Mesangial cell (primary cell): Measurements from ENCODE around the gene BTBD7.

DNA sequence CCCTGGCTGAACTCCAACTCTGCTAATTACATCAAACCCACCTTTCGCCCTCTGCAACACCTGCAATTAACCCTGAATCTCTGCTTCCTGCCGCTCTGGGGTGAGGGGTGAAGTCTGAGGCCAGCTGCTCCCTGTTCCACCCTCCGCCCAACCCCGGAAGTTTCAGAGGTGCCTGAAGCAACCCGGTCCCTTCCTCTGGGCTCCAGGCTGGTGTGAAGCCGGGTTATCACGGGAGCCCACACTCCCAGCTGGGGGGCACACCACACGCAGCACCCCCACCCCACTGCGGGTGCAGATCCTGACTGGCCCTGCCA, 20.1 kb downstream of the CCDC88C start:
- RAMPAGE, long total RNA = no peak

DNA sequence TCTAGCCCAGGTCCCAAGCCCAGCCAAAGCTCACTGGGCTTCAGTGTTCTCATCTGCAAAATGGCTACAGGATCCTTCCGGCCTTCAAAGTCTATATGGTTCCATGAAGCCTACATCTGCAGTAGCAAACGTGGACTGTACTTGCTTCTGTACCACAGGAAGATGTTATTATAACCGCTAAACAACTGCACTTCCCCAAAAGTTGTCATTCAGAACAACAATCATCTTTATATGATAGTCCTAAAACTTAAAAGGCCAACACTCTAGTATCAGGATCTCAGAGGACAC, 6.4 kb downstream of the CCDC88C start:
- RAMPAGE, long total RNA = no peak

DNA sequence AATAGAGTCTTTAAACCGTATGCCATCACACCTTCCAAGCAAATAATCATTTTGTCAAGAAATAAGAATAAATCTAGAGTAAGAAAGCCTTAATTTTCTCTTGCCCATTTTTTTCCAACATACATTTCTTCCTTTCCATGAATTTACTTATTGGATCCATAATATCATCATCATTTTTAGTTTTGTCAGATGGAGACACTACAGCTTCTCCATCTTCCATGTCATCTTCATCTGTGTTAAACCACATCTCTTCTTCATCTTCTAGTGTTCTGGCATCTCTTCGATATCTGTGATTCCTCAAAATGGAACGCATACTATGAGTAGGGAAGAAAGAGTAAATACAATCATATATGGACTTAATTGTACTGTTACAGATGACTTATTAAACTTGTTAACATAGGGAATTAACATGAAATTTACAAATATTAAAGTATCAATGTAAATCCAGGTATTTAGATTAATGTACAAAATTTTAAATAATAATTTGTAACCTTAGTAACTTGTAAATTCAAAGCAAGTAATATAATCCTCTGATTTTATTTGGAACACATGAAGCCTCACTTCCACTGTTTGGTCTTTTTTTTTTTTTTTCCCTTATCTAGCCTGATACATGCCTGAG, 44.4 kb upstream of the CCDC88C start:
- RAMPAGE, long total RNA = no peak

- RAMPAGE, long total RNA = no peak
Measured at GRCh38 chr14:91509484-91509784, 676 bp downstream of the PPP4R3A start.

DNA sequence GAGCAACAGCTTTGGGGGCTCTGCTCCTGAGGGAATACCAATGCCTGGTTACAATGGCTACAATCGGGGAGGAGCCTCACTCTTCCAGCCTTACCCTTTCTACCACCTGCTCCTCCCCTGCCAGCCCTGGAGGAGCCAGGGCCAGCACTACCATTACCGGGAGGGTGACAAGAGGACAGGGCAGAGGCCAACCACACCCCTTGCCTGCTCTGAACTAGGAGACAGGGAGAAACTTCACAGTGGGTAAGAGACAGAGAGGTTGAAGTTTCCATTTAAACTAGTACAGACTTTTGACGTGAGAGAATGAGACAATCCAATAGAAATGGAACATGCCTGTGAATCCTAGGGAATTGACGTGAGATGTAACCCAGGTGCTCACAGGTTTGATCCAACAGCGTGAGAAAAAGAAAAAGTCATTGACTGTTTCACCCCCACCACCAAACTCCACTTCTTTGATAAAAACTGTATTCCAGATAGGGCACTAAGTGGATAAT, 8.3 kb upstream of the TC2N start:
- RAMPAGE, long total RNA = no peak

GRCh38 chr14:92128678-92129145, 6.9 kb downstream of the CPSF2 start:
- RAMPAGE, long total RNA = no peak

- RAMPAGE, long total RNA = no peak
Measured at GRCh38 chr14:92254668-92255309, 68.2 kb upstream of the SLC24A4 start.

GRCh38 chr14:92475814-92476145, 37.8 kb upstream of the RIN3 start:
- RAMPAGE, long total RNA = no peak

GRCh38 chr14:92577233-92577914, 63.8 kb downstream of the RIN3 start:
- RAMPAGE, long total RNA = no peak

DNA sequence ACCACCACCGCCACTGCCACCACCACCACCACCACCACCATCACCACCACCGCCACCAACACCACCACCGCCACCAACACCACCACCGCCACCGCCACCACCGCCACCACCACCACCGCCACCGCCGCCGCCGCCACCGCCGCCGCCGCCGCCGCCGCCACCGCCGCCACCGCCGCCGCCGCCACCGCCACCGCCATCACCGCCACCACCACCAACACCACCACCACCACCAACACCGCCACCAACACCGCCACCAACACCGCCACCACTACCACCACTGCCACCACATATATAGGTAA, 29.3 kb downstream of the LGMN start:
- RAMPAGE, long total RNA = no peak

- RAMPAGE, long total RNA = no peak
Measured at GRCh38 chr14:92917196-92917395, 5.9 kb upstream of the CHGA start.

DNA sequence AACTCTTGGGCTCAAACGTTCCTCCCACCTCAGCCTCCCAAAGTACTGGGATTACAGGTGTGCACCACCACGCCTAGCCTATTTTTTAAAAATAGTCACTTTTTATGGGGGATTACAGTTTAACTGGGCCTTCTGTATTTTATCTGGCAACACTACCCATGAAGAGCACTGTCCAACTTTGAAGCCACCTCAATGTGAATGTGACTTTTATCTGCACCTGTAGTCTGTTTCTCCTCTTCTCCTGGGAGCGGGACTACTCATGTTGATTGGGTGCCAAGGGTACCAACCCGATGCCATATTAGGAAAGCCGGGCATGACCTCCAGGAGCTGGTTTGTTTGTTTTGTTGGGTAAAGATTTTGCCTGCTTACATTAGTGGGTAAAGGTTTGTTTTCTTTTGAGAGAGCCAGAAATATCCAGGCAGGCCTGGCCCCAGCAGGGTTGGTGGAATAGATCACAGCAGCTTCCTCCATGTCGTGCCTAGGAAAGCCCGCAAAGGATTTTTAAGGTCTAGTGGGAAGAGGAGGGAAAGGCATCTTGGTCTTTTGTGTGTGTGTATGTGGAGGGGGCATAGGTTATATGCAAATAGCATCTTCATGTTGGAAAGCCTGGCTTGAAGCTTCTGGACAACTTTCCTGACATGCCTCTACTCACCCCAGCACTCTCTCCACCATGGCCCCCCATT, 19.7 kb upstream of the ITPK1 start:
- RAMPAGE, long total RNA = no peak

DNA sequence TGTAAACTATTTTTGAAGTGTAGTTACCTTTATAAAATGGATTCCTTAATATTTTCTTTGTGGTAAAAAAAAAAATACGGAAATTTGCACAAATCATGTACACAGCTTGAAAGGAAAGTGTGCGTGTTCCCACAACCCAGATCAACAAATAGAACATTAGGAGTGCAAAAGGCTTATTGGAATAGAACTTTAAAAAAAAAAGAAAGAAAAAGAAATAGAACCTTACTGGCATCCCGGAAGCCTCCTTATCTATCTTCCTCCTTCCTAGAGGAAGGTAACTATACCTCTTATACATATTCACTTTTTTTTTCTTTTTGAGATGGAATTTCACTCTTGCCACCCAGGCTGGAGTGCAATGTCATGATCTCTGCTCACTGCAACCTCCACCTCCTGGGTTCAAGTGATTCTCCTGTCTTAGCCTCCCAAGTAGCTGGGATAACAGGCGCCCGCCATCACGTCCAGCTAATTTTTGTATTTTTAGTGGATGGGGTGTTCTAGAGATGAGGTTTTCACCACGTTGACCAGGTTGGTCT, 1.5 kb downstream of the UBR7 start:
- RAMPAGE, long total RNA = no peak

DNA sequence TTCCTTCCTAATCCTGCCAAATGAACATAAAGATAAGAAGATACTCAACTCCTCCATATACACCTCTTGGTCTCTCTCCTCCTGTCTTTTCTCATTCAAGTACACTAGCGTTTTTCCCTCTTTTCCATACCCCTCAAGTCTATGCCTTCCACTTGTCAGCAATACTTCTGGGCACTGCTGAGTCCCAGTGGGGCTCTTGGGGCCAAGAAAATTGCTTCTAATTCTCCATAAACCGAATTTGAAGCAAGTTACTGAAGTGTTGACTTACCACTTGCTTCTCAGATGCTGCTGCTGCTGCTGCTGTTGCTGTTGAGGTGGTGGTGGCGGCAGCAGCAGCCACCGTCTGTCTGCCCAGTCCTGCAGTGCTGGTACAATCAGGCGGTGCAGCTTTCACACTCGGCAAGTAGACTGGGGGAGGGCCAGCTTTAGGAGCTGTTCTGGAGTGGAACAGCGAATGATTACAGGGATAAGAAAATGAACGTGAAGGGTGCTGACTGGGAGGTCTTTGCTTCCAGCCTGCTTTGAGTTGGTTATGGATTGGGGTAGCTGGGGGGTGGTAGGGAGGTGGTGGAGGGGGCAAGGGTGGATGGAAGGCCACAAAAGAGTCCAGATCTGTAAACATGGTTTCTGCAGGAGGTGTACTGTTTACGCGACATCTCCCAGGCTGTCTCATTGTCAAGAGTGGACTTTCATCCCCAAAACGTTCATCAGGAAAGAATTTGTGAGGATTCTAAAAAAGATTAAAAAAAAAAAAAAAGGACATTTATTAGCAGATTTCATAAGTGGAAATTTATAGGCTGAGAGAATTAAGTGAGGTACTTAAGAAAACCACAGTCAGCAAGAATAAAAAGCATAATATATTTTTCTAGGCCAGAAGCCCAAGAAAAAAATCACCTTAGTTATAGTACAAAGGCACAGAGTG, 38.8 kb downstream of the UBR7 start:
- RAMPAGE, long total RNA = no peak

- RAMPAGE, long total RNA = no peak
Measured at GRCh38 chr14:93295779-93296560, 36.9 kb downstream of the BTBD7 start.

- RAMPAGE, long total RNA = no peak
Measured at GRCh38 chr14:93332703-93333645, at the start of gene BTBD7. TSS of gene BTBD7 (minus strand) at chr14:93333036.

DNA sequence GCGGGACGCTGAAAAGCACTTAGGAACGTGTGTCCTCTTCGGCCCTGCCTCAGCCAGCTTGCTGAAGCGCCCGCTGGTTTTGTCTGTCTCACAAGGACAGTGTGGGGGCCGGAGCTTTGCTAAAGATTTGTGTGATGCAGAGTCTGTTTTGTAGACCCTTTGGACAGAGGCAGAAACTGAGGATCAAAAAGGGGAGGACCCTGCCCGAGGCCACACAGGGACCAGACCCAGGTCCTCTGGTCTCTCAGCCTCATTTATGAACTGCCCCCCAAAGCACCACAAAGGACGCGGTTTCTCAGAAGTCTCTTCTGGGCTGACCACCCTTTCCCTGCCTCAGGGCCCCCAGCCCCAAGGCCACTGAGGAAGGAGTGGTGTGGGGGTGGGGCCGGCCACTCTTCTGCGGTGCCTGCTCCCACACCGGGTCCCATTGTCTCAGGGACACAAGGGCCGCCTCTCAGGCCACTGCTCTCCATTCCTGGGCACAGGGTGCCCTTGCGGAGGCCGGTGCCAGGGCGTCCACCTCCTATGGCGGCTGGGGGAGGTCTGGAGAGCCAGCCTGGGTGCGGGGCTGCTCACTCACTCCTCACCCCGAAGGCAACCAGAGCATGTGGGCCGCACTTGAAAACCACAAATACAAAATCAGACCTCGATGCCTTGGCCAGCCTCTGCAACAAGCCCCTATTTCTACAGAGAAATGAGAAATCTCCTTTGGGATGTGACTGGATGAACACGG, 44.2 kb downstream of the PRIMA1 start:
- RAMPAGE, long total RNA = no peak

GRCh38 chr14:93772104-93772676, 16.1 kb downstream of the PRIMA1 start:
- RAMPAGE, long total RNA = no peak

DNA sequence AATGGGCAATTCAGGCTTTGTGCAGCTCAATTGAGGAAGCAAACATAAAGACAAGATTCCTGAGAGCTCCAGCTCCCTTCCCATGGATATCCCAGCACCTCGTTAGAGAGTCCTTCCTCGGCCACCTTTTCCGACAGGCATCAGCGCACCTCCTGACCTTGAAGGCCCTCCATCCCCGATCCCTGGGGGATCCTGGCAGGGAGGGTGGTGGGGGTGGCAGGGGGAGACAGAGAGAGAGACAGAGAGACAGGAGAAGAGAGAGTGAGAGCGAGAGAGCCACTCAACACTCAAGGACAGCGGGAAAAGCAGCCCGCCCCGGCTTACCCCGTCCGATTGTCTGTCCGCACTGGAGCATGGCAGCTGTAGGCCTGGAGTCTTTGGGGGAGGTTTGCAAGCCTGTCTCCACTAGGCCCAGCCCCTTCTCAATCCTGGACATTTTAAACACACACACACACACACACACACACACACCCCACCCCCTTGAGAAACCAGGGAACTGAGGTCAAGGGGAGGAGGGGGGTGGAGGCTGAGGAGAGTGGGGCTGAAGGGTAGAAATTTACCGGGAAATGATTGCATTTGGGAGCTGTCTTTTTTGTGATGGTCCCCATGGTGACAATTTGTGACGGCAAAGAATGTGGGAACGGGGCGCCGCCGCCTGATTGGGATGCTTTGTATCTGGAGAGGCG, 410 bp upstream of the FAM181A start:
- RAMPAGE, long total RNA = no peak

DNA sequence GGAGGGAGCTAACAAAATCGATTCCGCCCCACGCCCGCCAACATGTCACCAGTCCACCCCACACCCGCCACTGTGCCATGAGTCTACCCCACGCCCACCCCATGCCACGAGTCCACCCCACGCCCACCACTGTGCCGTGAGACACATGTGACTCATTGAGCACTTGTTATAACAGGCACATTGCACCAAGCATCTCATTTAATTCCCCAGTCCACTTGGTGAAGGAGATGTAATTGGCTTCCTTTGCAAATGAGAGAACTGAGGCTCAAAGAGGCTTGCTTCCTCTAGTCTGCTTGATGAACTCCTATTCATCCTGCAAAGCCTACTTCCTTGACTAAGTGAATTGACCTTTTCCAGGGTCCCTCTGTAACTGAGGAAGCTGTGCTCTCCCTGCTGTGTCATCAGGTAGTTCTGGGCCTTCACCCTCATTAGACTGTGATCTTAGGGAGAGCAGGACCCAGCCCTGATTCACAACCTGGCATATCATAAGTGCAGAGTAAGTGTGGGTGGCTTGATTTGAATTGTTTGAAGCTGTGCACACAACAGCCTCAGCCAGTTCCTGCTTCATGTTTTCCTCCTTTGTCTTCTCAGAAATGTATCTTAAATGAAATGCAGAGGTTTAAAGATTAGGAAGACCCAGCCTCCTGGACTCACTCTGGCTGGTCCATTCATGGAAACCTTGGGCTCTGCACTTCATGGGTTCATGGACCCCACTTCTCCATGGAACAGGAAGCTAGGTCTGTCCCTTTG, 16.3 kb downstream of the ASB2 start:
- RAMPAGE, long total RNA = no peak